Metastatic Breast Carcinoma in the Brain (tissue), 10 donors: ENCODE measurements around a stretch of chr11.

- PRO-cap, 10 experiments, result no peak in any of the 10 experiments
Measured at GRCh38 chr11:36015859-36016362, 72.0 kb downstream of the LDLRAD3 start.

DNA sequence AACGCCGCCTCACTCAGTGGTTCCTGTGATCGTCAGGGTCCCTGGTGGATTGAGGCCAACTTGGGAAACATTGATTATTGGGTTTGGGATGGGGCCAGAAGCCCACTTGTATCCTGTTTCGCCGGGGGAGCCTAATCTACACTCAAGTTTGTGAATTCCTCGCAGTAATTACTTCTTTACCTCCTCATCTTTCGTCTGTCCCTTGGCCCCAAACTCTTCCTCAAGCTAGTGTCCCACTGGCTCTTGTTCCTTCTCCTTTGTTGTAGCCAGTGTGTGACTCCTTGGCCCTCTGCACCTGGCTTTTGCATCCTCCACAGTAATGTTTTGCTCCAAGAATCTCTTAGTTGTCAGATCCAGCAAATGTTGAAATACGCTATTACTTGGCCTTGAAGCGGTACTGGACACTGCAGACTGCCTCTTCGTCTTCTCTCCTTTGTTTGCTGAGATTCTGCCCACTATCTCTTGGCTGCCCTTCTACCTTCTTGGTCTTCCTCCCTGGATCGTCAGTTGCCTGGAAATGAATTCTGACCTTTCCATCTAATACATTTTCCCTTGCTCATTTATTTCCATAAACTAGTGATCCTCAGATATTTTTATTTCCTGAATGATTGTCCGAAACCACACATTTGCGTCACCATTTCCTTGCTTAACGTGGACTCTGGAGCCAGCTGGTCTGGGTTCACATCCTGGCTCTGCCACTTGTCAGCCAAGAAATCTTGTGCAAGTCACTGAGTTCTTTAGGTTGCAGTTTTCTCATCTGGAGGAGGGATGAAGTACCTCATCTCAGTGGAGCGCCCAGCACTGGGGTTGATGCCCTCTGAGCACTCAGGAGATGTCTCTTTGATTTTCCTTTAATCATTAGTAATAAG is 113.6 kb downstream of the LDLRAD3 start:
- PRO-cap, 10 experiments, result peak in 1 of 10 experiments; most common minus-strand start position 506 of the sequence (in 1)

- PRO-cap, 10 experiments, result no peak in any of the 10 experiments
Measured at GRCh38 chr11:36227102-36227515, 62.1 kb downstream of the COMMD9 start.

GRCh38 chr11:36384981-36385374 is 88.9 kb downstream of the PRR5L start:
- PRO-cap, 10 experiments, result no peak in any of the 10 experiments

DNA sequence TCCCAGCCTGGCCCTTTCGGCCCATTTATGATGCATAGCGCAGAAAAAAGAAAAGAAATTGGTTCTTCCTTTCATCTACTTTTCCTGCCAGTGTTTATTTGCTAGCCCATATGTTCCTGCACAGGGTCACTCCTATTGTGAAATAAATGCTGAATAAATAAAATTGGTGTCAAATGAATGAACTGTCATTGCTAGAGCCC is 91.9 kb downstream of the PRR5L start:
- PRO-cap, 10 experiments, result no peak in any of the 10 experiments

GRCh38 chr11:36500161-36501100 is 9.6 kb downstream of the TRAF6 start:
- PRO-cap, 10 experiments, result peak in 2 of 10 experiments; most common plus-strand start chr11:36500608 (in 2)

GRCh38 chr11:41054014-41054519 is 405.4 kb downstream of the LRRC4C start:
- PRO-cap, 10 experiments, result no peak in any of the 10 experiments

GRCh38 chr11:43351902-43352373 is 6.8 kb upstream of the TTC17 start:
- PRO-cap, 10 experiments, result no peak in any of the 10 experiments

DNA sequence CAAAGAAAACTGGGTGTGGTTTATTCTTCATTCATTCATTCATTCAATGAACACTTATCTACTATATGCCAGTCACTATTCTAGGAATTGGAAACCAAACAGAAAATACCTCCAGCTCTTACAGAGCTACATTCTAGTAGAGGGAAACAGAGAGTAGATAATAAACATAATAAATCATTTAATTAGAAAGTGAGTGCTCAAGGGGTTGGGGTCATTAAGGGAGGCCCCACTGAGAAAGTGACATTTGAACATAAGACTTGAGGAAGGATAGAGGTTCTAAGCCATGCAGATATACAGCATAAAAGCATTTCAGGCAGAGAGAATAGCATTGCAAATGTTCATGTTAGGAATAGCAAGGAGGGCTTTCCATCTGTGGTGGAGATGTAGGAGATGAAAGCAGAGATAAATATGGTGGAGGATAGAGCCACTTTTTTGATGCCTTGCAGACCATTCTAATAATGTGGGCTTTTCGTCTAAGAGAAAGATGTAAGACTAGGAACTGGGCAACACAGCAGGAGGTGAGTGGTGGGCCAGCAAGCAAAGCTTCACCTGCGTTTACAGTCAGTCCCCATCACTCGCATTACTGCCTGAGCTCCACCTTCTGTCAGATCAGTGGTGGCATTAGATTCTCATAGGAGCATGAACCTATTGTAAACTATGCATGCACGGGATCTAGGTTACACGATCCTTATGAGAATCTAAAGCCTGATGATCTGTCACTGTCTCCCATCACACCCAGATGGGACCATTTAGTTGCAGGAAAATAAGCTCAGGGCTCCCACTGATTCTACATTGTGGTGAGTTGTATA is 62.4 kb downstream of the TTC17 start:
- PRO-cap, 10 experiments, result no peak in any of the 10 experiments

- PRO-cap, 10 experiments, result no peak in any of the 10 experiments
Measured at GRCh38 chr11:43462148-43462653, 103.5 kb downstream of the TTC17 start.

GRCh38 chr11:43837833-43838381 is 42.7 kb upstream of the ALKBH3 start:
- PRO-cap, 10 experiments, result no peak in any of the 10 experiments

GRCh38 chr11:43920205-43920329 is 22.4 kb upstream of the C11orf96 start:
- PRO-cap, 10 experiments, result no peak in any of the 10 experiments

DNA sequence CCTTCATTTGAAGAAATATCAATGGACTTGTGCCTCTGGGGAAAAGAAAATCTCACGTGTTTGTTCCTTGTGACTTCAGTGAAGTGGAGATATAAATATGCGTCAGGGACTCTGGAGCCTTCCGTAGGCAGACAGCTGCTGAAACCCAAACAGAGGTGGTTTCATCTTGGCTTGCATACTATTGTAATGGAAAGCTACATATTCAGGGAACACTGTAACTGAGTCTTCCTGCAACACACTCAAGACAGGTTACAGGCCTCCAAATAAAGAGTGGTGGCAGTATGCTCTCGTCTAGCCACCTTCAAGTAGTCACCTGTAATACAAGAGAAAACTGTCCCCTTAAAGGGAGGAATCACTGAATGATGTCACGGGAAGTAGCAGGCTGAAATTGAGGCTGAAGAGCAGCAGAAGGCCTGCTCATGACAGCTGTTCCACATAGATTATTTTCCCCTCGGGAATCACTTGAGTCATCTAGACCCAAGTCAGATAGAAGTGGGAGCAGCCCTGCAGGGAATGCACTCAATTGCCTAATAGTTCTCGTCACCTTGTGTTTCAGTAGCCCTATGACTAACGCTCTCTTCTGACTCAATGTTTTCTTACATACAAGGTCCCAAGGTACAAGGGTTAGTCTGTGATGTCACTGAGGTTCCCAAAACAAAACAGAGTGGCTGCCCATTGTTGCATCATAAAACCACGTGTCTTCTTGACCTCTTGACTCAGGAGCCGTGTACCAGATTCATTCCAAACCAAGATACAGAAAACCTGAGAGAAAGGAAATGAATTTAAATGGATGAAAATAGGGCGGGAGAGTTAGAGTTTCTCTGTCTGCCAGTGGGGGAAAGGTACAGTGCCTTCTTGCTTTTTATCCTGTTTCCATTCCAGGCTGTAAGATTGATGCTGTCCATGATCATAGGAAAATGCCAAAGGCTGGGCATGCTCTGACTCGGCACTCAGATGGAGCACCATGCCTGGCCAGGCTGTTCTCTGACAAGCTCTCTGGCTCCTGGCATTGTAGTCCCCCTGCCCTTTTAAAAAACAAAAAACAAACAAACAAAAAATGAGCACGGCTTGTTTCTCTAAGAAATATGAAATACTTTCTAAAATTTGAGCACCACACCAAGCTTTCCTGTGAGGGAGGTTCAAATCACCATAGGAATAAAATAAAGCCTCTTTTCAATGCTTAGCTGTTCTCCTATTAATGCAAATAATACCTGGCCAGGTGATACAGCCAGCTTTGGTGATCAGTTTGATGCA is 21.7 kb upstream of the C11orf96 start:
- PRO-cap, 10 experiments, result peak in 1 of 10 experiments; most common minus-strand start position 315 of the sequence (in 1)

DNA sequence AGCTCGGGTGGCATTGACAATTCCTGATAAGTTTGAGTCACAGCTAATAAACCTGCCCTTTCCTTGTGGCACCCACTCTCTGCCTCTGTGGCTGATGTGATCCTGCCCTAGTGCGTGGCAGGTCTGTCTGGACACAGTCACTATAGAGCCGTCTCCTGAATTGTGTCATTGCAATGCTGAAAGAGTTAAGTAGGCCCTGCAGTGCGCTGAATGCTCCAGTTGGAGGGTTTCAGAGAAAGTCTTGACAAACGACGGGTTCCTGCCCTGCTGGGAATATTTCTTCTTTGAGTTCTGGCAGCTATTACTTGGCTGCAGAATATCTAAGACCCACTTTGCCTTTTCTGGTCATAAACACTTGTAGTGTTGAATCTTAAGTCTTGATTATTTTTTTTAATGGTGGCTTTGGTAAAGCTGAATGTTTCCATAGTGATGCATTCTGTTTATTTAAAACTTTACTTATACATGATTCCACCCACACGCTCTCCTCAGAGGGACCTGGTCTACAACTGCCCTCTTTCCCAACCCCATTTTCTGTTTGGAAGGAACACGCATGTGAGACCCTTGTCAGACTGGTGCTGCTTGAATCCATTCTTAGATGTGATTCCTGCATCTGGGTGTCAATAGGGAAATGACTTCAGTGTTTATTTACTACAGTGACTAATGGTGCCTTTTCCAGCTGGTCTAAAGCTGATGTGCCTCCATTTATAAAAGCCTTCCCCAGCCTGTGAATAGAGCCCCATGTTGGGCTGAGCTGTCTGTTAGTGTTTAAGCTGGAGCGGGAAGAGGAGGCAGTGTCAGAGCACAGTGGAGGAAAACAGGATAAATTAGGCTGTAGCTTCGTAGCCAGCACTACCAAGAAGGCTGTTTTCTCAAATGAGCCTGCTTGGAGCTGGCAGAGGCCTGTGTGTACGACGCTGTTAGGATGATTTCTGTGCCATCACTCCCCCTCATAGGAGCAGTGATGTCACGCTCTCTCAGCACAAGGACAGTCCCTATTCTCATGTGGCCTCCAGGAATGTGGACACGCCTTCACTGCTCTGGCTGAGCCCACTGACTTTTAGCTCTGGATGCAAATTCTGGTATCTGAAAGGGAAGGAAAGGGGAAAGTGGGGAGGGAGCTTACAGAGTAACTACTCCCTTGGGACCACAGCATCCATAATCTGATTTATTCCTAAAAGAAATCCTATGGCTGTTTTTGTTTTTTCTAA is 19.0 kb upstream of the C11orf96 start:
- PRO-cap, 10 experiments, result peak in 2 of 10 experiments; most common minus-strand start position 875 of the sequence (in 1)

DNA sequence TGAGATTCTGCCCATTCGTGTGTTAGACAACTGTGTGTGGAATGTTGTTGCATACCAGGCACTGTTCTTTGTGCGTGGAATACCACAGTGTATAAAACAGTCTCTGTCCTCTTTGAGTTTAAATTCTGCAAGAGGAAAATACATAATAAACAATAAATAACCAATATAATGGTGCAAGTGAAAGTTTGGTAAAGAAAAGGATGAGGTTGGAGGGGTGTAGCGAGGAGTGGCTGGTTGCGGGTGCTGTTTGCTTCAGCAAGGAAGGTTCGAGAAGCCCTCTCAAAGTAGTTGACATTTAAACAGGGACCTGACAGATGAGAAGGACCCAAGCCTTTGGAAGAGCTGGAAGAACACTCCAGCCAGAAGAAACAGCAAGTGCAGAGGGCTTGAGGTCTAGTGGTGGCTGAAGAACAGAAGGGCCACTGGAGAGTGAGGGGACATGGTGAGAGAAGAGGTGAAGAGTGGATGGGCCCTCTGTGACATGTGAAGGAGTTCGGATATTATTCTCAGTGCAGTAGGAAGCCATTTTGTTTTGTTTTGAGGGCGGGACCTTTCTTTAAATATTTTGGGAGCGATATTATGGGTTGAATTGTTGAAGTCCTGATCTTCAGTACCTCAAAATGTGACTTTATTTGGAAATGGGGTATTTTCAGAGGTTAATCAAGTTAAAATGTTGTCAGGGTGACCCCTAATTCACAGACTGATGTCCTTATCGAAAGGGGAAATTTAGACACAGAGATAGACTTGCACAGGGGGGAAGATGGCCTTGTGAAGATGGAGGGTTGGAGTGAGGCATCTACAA is 79.9 kb downstream of the ALX4 start:
- PRO-cap, 10 experiments, result no peak in any of the 10 experiments

GRCh38 chr11:44301147-44301566 is 8.8 kb downstream of the ALX4 start:
- PRO-cap, 10 experiments, result peak in 1 of 10 experiments; most common plus-strand start chr11:44301314 (in 1)

- PRO-cap, 10 experiments, result peak in 3 of 10 experiments; most common plus-strand start chr11:44526149 (in 1)
Measured at GRCh38 chr11:44525727-44526306, 39.6 kb upstream of the CD82 start.

GRCh38 chr11:44530631-44531145 is 34.8 kb upstream of the CD82 start:
- PRO-cap, 10 experiments, result no peak in any of the 10 experiments

DNA sequence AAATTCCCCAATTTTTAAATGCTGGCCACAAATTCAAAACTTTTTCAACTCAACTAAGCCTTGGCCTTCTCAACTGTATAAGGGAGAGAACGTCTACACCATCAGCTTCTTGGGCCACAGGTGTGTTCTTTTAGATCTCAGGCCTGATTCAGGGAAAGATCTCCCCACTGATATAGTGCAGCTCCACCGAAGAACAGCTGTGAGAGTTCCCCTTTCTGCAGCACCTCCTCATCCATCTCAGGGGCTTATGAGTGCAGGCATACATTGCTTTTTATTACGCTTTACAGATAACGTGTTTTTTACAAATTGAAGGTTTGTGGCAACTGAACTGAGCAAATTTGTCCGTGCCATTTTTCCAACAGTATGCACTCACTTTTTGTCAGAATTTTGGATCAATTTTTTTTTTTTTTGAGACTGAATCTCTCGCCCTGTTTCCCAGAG is 8.0 kb upstream of the CD82 start:
- PRO-cap, 10 experiments, result no peak in any of the 10 experiments

- PRO-cap, 10 experiments, result peak in 1 of 10 experiments; most common minus-strand start chr11:44569250 (in 1)
Measured at GRCh38 chr11:44568417-44569648, 3.4 kb downstream of the CD82 start.